ENCODE data around the gene CNTLN.

DNA sequence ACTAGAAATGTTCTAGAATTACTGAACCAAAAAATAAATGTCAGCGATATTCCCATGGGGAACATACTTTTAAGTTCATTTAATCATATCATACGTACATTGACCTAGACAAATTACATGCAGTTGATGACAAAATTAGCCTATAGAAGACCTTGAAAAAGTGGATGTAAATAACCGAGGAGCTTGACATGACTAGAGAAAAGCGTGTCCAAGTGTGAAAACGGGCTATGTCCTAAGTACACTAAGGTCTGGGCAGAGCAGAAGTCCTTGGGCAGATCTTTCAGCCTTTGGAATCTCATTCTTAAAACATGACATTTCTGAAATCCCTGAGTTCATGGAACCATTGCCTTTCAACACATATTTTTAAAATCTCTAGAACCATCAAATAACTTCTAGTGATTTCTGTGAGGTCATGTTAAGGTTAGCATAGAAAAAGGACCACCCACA lies 417.1 kb downstream of the NFIB start:
- RRBS, result no CpG with 5 or more reads among the region's 5 CpGs

- RRBS, result no CpG with 5 or more reads among the region's 17 CpGs
These were observed 283.8 kb downstream of the NFIB start for GRCh38 chr9:14029783-14030855.

DNA sequence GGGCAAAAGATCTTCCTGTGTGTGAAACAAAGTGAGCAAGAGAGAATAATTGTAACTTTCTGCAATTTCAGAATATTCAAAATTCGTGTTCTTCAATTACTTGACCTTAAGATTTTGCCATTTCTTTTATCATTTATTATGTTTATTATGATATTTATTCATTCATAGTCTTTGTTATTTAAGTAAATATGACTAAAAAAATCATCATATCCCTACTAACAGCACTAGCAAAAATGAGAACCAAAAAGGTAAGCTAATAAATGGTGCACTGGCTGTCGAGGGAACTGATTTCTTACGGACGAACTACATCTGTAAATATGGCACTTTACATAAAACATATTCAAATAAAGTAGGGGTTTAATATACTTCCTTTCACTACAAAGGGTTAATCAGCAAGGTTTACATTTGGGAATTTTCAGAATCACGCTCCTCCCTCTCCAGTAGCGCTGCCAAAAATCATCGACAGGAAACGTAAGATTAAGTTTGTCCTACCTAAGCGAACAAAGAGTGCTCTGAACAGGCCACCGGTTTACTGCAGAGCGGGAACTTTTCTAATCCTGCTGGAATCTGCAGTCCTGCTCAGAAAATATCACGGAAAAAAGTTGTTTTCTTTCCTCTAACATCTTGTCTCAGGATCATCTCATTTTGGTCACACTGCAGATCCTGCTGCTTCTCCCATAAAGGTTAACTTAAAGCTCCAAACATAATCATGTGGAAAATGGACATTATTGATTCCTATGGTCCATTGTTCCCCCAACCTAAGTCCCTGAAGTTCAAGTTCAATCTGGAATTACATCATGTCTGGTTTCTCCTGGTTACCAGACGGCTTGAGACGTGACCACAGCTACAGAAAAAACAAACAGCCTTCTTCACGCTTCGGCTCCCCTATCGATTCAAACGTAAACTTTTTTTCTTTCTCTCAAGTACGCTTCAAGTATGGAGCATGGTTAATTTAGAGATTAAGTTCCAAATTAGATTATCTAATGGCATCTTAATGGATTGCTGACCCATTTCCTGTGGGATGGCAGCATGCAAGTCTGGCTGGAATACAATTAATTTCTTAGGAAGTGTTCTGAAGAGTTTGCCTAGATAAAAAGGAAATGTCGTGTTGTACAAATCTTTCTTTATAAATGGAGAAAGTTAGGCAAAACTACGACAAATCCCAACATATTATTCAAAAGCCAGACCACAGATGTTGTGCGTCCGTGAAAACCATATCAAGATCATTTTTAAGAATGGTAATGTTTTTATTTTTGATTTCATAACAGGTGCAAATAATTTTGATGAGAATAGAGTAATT lies 217.6 kb downstream of the NFIB start:
- RRBS, result no CpG with 5 or more reads among the region's 23 CpGs

- RRBS, result no CpG with 5 or more reads among the region's 6 CpGs
These were observed 106.4 kb downstream of the NFIB start for GRCh38 chr9:14207333-14208208.

DNA sequence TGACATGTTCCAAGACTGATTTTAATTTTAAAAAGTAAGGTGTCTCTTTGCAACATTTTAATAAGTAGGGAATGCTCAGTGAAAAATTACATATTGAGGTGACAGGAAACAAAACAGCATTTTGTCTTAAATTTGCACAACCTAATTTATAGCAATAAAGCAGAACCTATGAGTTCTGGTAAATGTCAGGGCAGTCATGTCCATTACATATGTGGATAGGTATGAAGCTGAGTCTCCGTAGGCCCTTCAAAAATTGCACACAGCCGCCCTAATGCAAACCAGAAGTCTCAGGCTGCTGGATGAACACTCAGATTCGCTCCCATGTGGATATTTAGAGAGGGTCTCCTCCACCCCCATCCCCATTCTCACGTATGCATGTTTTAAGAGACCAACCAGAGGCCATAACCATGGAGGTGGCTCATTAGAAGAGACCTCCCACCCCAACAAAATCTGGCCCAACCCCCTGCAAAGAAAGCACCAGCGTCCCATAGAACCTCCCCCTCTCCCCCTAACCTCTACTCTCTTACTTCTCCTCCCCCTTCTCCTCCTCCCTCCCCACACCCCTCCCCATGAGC lies 43.2 kb downstream of the NFIB start:
- RRBS, result no CpG with 5 or more reads among the region's 5 CpGs

DNA sequence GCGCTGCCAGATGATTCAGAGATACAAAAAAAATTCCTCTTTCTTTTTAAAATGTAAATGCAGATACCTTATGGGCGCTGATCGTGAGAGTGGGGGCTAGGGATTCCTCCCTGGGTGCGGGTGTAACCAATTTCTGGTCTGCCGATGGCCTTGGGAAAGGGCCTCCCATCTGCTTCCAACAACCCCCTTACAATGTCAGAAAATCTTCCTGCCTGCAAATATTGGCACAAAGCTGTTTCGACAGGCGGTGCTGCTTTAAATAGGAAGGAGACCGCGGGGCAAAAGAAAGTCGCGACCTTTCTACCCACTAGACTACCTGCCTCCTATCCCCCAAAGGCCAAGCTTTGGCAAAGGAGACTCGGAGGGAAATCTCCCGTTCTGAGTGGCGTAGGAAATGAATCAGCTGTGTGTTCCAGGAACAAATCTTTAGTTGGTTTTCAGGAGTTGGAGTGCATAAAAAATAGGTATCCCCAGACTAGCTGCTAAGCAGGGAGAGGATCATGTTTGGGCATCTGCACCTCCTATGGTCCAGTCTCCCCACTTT lies 36.8 kb upstream of the NFIB start:
- RRBS, result no CpG with 5 or more reads among the region's 14 CpGs

GRCh38 chr9:15513854-15514097 lies 3.0 kb upstream of the PSIP1 start:
- RRBS, result no CpG with 5 or more reads among the region's 7 CpGs

DNA sequence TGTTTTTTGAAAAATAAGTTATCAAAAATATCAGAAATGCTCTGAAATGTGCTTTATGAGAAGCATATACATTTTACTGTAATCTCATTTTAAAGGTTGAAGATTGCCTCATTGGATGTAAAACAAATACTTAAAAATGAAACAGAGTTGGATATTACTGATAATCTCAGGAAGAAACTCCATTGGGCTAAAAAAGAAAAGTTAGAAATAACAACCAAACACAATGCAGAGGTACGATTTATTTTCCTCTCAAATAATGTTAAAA lies 18.6 kb downstream of the CCDC171 start:
- RRBS, result no CpG with 5 or more reads among the region's 1 CpG

GRCh38 chr9:16281871-16282135 lies 588.7 kb downstream of the BNC2 start:
- RRBS, result no CpG with 5 or more reads among the region's 3 CpGs

- RRBS, result no CpG with 5 or more reads among the region's 7 CpGs
These were observed 457.1 kb downstream of the BNC2 start for GRCh38 chr9:16413295-16413751.

- RRBS, result no CpG with 5 or more reads among the region's 30 CpGs
These were observed 41.8 kb downstream of the BNC2 start for GRCh38 chr9:16828446-16829319.

GRCh38 chr9:17073647-17074047 lies 61.2 kb upstream of the CNTLN start:
- RRBS, result no CpG with 5 or more reads among the region's 9 CpGs

DNA sequence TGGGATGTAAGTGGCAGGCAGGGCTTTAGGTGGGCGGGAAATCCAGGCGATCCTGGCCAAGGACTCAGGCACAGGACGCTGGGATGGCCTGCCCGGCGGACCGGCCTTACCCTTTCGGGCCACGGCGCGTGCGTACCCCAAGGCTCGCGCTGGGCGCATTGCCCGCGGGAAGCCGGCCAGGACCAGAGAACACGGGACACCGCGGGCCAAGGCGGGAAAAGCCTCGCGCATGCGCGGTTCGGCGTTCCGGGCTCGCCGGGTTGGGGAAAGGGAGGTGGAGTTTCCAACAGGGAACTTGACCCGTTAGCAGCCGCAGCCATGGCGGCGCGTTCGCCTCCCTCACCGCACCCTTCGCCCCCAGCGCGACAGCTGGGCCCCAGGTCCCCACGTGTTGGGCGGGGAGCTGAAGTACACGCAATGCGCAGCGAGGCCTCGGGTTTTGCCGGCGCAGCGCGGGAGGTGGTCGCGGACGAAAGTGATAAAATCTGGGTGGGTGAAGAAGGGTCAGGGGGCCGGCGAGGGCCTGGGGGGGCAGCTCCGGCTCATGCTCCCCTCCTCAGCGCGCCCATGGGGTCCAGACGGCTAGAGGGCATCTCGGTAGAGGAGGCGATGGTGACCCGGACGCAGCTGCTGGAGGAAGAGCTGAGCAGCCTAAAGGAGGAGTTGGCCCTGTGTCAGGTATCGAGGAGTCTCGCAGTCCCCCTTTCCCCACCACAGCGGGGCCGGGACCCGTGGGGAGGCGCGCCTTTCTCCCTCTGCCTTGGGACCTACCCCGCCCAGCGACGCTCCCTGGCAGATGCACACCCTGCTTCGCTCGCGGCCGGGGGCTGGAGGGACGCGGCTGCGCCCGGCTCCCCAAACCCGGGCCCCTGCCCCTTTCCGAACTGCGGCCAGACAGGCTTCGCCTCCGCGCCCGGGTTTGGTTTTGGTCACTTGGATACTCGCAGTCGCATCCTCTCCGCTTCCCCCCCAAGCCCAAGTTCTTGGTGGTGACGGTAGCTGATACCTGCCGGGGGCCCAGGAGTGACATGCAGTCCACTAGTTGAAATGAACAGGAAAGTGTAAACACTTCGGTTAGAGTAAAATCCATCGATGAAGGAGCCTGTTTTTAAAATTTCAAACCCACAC lies at the start of gene CNTLN:
CNTLN (plus strand) TSS at position 293 of the 1,128 bp plus-strand sequence.
- RRBS, result 2% methylated on average over 48 of the region's 95 CpGs

GRCh38 chr9:18437631-18438148 lies 36.3 kb upstream of the ADAMTSL1 start:
- RRBS, result no CpG with 5 or more reads among the region's 7 CpGs

GRCh38 chr9:19154047-19154642 lies 26.9 kb upstream of the PLIN2 start:
- RRBS, result no CpG with 5 or more reads among the region's 6 CpGs

GRCh38 chr9:19230972-19231541 lies 564 bp downstream of the DENND4C start:
- RRBS, result 1% methylated on average over 18 of the region's 42 CpGs

- RRBS, result no CpG with 5 or more reads among the region's 7 CpGs
These were observed 4.7 kb downstream of the RPS6 start for GRCh38 chr9:19375162-19375811.

DNA sequence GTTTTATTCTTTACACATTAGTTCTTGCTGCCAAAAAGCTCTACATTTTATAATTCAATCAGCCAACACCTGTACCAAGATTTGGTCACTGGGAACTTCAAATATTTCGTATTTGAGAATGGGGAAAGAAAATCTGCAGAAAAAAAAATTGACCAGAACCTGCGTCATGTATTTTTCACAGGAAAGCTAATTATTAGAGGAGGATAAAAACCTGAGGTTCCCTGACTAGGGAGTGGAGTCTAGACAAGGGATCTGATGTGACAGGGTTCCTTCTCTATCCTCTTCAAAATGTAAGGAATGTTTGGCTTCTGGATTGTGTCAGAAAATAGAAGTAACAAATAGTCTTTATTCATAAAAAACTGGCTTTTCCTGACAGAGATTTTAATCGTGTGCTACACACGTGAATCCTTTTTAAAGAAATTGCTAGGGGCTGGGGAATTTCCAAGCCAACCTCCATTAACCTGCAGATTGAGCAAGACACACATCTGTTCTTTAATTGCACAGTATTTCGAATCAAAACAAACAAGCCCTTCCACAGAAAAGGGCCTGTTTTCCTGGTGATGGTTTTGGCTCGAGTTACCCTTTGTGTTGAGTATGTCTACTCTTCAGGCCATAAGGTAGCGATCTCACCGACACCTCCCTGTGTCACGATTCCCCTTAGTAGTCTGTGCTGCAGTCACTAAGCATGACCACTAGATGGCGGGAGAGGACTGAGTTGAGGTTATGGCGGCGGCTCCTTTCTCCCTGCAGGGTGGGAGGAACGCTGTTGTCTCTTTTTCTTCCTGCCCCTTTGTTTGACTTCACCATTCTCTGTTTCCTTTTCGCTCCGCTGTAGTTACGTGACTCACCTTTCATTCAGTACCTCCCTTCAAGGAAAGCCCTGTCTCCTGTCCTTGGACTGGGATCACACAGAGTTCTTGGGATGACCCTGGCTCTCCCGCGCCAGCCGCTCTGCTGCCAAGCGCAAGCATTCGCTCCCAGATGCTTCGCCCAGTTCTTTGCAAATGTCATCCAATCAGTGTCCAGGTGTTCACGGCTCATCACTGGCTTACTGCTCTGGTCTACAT lies 137.0 kb upstream of the SLC24A2 start:
- RRBS, result no CpG with 5 or more reads among the region's 23 CpGs

DNA sequence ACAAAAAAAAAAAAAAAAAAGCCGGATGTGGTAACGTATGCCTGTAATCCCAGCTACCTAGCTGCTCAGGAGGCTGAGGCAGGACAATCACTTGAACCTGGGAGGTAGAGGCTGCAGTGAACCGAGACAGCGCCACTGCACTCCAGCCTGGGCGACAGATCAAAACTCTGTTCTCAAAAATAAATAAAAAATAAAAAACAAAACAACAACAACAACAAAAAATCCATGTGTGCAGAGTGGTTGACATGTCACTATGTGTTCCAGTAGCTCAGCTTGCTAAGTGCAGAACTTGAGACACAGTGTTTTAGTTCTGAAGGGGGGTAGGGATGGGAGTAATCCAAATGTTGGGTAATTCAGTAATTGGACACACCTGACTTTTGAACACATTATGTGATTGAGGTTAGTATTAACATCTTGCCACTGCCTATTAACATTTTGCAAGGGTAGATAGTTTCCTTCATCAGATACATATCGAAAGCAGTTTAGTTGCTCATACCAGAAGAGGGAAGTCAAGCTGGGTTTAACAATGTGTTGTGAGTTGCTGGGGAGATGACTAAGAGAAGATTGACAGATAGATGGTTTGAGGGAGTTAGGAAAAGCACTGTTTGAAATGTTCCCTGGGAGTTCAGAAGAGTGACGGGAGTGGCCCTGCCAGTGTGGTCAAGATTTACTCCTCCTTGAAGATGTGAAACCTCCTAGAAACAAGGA lies 1.0 kb downstream of the HACD4 start:
- RRBS, result no CpG with 5 or more reads among the region's 7 CpGs

DNA sequence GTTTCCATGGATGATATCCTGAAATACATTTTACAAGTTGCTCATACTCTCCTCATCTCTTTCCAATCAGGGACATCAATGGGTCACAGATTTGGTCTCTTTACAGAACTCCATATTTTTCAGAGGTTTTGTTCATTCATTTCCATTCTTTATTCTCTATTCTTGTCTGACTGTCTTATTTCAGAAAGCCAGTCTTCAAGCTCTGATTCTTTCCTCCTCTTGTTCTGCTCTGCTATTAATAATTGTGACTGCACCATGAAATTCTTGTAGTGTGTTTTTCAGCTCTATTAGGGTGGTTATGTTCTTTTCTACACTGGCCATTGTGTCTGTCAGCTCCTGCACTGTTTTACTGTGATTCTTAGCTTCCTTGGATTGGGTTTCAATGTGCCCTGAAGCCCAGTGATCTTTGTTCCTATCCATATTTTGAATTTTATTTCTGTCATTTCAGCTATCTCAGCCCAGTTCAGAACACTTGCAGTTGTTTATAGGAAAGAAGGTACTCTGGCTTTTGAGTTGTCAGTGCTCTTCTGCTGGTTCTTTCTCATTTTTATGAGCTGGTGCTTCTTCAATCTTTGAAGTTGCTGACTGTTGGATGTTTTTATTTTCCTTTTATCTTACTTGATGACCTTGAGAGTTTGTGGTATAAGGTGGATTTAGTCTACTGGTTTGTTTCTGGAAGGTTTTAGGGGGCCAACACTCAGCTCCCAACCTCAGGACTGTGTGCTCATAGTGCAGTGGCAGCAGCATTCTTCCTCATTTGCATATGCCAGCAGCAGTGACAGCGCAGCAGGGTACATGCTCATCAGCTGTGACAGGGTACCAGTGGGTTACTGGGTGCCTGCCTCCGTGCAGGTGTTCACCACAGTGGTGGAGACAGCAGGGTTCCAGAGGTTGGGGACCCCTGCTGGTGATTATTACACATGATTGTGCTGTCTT lies 45.1 kb upstream of the IFNE start:
- RRBS, result no CpG with 5 or more reads among the region's 2 CpGs